SJSA1 (cell line): Measurements from ENCODE around the gene NFRKB.

DNA sequence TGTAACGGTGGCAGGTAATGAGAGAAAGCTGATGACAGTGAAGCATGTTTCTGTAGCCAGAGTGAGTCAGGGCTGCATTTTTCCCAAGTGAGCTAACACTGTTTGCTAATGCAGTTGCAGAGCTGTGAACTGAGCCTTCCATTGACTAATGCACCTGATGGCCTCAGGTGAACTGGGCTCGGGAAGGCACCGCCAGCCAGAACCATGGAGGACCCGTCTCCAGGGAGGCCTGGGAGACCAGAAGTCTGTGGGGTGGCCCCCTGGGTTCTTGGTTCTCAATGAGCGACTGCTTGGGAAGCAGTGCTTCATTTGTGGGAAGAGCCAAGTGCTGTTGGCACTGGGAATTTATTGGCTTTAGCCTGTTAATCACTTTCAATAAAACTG, 64.5 kb downstream of the BARX2 start:
- RAMPAGE, long total RNA = no peak

DNA sequence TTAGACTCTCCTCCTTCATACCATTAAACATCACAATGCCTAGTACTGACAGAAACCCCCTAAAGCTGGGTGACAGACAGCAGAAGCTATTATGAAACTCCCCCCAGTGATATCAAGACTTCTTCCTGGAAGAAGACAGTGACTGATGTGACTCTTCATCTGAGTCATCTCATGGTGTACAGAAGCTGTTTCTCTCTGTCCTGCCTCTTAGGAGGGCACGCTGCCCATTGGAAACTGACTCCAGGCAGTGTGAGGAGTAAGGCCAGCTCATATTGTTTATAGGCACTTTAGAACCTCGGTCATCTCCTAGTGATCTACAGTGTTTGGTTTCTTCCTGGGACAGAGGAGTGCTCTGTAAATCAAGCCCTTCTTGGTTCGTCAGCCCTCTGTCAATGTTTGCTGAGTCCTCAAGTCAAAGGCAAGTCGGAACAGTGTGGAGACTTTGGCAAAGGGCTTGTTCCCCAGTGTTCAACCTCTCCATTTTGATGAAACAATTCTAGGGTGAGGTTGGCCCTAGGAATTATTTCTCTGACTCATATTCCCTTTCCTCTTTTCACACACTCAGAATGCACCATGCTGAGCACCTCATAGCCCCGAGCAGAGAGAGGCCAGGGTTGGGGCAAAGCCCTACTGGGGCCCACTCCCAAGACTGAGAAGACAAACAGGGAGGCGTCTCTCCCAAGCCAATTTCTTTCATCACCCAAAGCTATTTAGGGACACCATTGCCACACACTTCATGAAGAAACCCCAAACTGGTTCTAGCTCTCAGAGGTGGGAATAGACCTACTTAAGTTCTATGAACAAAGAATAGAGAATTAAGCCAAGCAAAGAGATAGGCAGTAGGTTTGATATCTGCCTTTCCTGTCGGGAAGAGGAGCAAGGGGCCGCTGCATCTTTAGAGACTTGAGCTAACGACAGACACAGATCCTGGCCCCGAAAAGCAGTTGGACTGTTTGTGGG, 172.3 kb upstream of the TMEM45B start:
- RAMPAGE, long total RNA = no peak

GRCh38 chr11:129873571-129874576, 21.5 kb downstream of the NFRKB start:
- RAMPAGE, long total RNA = no peak

- RAMPAGE, long total RNA = no peak
Observed at GRCh38 chr11:129895228-129896438, at the start of gene NFRKB. TSS of gene NFRKB (minus strand) at chr11:129895578.

DNA sequence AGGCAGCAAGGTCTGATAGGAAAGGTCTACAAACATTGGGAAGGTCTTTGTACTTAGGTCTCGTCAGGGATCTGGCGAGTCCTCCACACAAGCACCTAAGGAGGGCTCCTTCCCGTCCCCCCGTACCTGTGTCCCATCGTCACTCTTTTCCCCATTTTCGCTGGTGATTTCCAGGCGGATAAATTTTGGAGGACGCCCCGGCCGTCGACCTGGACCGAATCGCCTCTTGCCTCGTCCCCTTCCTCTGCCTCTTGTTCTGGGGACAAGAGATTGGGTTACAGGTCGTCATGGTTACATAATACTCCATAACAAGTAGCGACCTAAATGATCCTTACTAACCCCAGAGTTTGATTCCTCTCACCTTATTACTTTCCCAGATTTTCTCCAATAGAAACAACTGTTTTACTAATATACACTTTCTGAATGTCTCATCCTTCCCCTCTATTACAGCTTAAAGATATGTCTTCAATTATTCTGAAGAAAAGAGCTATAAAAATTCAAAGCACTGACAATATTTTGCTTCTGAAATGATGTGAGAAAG, 36.7 kb upstream of the NFRKB start:
- RAMPAGE, long total RNA = no peak

GRCh38 chr11:129949905-129951157, 52.3 kb downstream of the PRDM10 start:
- RAMPAGE, long total RNA = no peak

DNA sequence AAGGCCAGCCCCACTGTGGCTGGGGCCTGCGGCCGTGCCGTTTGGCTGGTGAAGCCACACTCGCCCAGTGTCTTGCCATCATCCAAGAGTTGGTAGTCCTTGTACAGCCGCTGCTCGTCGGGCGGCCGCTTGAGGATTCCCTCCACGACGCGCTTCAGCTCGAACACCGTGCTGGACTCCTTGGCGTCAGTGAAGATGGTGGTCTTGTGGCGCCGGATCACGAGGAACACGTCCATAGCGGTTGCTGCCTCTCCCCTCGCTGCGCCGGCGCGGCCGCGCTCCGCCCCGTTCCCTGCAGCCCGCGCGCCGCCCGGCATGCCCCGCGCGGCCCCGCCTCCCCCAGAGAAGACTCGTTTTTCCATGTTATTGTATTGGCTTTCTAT, 30.3 kb upstream of the PRDM10 start:
- RAMPAGE, long total RNA = no peak

GRCh38 chr11:130109199-130109781, 39.6 kb downstream of the APLP2 start:
- RAMPAGE, long total RNA = no peak

DNA sequence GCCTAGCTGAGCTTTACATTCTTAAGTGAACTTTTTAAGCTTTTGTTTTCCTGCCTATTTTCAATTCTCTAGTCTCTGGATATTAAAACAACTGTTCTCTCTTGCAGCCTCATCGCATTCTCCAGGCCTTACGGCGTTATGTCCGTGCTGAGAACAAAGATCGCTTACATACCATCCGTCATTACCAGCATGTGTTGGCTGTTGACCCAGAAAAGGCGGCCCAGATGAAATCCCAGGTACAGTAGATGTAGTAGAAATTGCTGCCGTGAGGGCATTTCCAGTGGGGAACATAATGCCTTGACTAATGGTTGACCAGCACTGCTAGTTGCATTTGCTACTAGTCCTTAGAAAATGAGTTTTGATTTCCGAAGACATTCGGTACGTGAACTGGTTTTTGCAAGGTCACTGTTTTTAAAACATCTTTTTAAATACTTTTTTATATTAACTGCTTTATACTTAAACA, 29.6 kb upstream of the ST14 start:
- RAMPAGE, long total RNA = no peak

DNA sequence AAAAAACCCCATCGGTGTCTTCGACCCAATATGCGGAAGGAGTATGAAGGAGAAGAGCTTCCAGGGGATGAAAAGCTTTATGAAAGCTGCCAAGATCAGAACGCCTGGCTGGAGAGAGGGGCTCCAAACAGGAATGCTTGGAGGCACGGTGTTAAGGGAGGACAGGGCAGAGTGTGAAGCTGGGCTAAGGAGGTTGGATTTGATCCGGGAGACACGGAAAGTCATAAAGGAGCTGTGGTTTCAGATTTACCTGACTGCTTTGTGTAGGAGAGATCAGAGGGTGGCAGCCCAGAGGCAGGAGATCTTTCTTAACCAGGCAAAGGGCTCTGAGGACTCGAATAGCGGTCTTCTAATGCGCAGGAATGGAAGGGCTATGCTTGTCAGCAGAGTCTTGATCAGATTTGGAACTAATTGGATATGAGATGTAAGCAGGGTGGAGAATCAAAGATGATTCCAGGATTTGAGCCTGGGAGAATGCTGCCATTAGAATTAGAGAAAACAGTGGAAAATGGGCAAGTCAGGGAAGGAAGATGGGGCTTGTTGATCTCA, 1.2 kb upstream of the ST14 start:
- RAMPAGE, long total RNA = no peak

- RAMPAGE, long total RNA = no peak
Observed at GRCh38 chr11:130181045-130182319, 21.9 kb downstream of the ST14 start.

- RAMPAGE, long total RNA = no peak
Observed at GRCh38 chr11:130314974-130315143, 142 bp upstream of the ZBTB44 start.

GRCh38 chr11:130315408-130315715, 645 bp upstream of the ZBTB44 start:
- RAMPAGE, long total RNA = no peak

DNA sequence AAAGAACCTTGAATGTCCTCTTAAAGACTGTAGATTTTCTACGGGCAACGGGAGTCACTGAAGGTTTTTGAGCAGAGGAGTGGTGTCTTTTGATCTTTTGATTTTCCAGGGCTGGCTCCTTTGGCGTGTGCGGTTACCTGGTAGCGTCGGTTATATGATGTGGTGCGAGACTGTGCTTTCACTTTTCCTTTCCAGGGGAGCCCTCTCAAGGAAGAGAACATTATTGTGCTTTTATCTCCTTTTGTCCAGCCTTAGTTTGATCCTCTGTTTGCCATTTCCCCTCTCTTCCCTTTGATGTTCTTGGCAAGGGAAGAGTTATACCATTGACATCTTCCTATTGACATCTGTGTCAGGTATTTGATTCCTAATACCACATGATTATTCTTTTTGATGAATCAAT, 39.5 kb downstream of the ADAMTS8 start:
- RAMPAGE, long total RNA = no peak

DNA sequence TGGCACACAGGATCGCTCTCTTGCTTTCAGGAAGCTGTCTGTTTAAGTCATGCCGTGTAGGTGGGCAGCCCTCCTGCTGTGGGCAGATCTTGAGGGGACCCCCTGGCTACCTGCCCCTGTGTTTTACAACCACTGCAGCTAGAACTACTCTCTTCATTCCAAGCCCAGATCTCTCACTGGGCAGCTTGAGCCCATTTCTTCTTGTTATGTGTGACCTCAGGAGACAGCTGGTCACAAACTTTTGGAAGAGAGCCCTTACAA, 9.9 kb downstream of the ADAMTS8 start:
- RAMPAGE, long total RNA = no peak

DNA sequence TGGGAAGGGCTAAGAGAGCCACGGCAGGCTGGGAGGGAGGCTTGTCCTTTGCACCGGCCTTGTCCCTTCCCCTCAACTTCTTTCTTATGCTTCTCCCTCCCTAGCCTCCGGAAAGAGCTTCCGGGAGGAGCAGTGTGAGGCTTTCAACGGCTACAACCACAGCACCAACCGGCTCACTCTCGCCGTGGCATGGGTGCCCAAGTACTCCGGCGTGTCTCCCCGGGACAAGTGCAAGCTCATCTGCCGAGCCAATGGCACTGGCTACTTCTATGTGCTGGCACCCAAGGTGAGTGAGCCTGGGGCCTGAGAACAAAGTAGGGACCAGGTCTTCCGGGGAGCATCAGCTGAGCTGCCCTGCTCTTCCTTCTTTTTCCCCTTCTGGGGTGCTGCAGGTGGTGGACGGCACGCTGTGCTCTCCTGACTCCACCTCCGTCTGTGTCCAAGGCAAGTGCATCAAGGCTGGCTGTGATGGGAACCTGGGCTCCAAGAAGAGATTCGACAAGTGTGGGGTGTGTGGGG, 22.4 kb downstream of the ADAMTS15 start:
- RAMPAGE, long total RNA = no peak

- RAMPAGE, long total RNA = no peak
Observed at GRCh38 chr11:130648402-130649011, 200.1 kb downstream of the ADAMTS15 start.

GRCh38 chr11:130889157-130889896, 27.0 kb downstream of the SNX19 start:
- RAMPAGE, long total RNA = no peak

GRCh38 chr11:131909574-131910176, 539.3 kb downstream of the NTM start:
- RAMPAGE, long total RNA = no peak

DNA sequence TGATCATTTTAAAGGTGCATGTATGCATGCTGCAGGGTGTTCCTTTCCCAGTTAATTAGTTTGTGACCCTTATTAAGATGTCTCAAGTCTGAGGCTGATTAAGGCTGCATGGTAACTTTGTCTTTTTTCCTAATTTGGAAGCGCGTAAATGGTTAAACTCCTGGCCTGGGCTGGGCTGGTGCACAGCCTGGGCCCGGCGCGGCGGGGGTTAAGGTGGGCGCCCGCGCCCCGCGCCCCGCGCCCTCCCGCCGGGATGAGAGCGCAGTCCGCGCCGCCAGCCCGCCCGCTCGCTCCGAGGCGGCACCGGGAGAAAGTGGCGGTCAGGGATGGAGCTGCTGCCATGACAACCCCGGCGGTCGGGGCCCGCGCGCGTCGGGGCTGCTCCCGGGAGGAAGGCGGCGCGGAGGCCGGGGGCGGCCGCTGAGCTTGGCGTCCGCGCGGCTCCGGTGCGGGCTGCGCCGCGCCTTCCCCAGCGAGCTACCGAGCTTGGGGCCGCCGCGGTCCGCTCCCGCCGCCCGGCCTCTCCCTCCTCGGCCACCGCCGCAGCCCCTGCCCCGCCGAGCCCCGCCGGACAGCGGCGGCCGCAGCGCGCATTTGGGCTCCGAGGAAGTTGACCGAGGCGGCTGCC, 539.9 kb downstream of the NTM start:
- RAMPAGE, long total RNA = no peak